Kidney (tissue), 2 donors: ENCODE measurements around the genes SLC6A3 and LPCAT1.

DNA sequence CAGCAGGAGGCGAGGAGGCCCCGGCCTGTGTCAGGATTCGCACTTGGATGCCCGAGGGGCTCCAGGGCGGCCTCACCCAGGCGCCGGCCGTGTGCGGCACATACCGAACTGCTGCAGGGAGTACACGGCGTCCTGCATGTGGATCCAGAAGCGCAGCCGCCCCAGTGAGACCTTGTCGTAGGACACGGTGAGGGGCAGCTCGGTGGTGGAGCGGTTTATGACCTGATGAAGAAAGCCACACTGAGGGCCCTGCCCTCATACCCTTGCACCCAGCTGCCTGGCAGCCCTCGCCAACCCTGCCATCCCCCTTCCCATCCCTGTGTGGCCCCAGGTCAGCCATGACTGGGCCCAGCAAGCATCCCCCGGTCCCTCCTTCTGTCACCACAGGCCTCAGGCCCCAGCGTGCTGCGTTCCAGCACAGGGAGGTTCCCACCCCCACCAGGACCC lies 9.9 kb downstream of the CLPTM1L start:
- PRO-cap = no peak
- RRBS = no CpG with 5 or more reads among the region's 22 CpGs

GRCh38 chr5:1336846-1337650 lies 7.9 kb downstream of the CLPTM1L start:
- PRO-cap = no peak
- RRBS = no CpG with 5 or more reads among the region's 27 CpGs

DNA sequence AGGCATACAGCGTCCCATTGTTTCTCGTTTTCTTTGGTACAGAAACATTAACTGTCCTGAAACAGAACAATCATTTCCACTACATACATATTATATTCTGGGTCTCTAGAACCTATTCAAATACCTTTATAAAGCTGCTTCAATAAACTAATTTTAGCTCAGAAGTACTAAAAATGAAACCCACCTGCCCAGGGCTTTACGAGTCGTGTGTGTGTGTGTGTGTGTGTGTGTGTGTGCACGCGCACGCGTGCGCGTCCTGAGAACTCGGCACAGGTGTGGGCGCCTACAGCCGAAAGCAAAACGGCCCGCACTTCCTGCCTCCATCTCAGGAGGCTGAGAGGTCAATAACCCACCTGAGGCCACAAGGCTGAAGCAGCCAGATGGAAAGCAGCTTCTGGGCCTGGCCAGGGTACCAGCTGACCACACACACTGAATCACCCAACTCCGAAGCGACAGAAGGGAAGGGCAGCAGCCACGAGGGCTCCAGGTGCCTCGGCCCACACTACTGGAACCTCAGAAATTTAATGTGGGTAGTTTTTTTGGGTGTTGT lies 3.0 kb downstream of the CLPTM1L start:
- PRO-cap = no peak
- RRBS = no CpG with 5 or more reads among the region's 19 CpGs

GRCh38 chr5:1349682-1350521 lies 5.0 kb upstream of the CLPTM1L start:
- PRO-cap = no peak
- RRBS = no CpG with 5 or more reads among the region's 13 CpGs

GRCh38 chr5:1437470-1437998 lies 7.7 kb downstream of the SLC6A3 start:
- PRO-cap = unidirectional peak, plus-strand start at chr5:1437524
- RRBS = 64% methylated on average over 1 of the region's 10 CpGs

- PRO-cap = bidirectional peak, plus-strand start at chr5:1445571, minus-strand start at chr5:1445430
- RRBS = 6% methylated on average over 17 of the region's 53 CpGs
Observed at GRCh38 chr5:1445307-1445694, at the start of gene SLC6A3. Gene SLC6A3 (minus strand): TSS chr5:1445440.

DNA sequence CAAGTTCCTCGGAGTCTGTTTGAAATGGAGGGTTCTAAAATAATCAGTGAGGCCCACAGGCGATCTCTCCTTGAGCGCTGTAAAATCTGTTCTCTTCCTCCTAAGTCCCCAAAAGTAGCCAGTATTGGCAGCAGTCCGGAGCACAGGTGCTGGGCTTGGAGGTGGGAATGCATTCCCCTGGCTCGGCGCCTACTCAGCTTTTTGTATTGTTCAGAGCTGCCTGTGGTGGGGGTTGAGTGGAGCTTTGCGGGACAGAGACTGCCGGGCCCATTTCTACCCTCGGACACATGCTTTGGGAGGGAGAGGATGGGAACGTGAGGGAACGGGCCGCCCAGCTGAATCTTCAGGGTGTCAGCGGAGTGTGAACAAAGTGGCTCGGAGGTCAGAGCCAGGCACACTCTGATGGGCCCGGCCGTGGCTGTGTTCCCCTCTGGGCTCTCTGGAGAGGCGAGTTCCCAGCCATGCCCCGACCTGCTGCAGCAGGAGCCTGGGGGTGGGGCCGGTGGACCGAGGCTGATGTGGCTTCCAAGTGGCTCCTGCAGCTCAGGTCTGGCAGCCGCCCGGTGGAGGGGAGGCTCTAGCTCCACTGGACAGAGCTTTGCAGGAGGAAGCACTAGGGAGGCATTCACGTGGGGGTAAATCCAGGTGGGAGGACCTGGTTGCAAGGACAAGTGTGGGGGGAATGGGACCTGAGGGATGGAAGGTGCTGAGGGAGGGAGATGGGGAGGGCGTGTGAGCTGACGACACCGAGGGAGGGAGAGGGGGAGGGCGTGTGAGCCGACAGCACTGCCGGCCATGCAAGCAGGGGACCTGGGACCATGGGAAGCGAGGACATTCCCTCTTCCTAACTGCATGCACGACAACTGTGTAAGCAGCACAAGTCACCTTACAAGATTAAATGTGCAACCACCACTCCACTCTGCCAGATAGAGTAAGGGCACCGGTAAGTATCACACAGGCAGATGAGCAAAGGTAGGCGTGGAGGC lies 31.1 kb upstream of the SLC6A3 start:
- PRO-cap = no peak
- RRBS = 76% methylated on average over 8 of the region's 33 CpGs

GRCh38 chr5:1489357-1489845 lies 34.4 kb downstream of the LPCAT1 start:
- PRO-cap = no peak
- RRBS = no CpG with 5 or more reads among the region's 17 CpGs

- PRO-cap = bidirectional peak, plus-strand start at chr5:1524033, minus-strand start at chr5:1523923; bidirectional peak, plus-strand start at chr5:1524308, minus-strand start at chr5:1524250
- RRBS = 2% methylated on average over 98 of the region's 140 CpGs
Observed at GRCh38 chr5:1523433-1524510, at the start of gene LPCAT1. Gene LPCAT1 (minus strand): TSS chr5:1523960.

- PRO-cap = no peak
- RRBS = no CpG with 5 or more reads among the region's 15 CpGs
Observed at GRCh38 chr5:1567989-1568699, 44.4 kb upstream of the LPCAT1 start.

- PRO-cap = no peak
- RRBS = no CpG with 5 or more reads among the region's 16 CpGs
Observed at GRCh38 chr5:1611643-1612272, 88.0 kb upstream of the LPCAT1 start.

DNA sequence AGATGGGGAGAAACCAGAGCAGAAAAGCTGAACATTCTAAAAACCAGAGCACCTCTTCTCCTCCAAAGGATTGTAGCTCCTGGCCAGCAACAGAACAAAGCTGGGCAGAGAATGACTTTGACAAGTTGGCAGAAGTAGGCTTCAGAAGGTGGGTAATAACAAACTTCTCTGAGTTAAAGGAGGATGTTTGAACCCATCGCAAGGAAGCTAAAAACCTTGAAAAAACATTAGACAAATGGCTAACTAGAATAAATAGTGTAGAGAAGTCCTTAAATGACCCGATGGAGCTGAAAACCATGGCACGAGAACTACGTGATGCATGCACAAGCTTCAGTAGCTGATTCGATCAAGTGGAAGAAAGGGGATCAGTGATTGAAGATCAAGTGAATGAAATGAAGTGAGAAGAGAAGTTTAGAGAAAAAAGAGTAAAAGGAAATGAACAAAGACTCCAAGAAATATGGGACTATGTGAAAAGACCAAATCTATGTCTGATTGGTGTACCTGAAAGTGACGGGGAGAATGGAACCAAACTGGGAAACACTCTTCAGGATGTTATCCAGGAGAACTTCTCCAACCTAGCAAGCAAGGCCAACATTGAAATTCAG lies 71.8 kb upstream of the IRX4 start:
- PRO-cap = no peak
- RRBS = no CpG with 5 or more reads among the region's 6 CpGs

- PRO-cap = no peak
- RRBS = 85% methylated on average over 4 of the region's 22 CpGs
Observed at GRCh38 chr5:2093948-2094446, 211.3 kb upstream of the IRX4 start.

DNA sequence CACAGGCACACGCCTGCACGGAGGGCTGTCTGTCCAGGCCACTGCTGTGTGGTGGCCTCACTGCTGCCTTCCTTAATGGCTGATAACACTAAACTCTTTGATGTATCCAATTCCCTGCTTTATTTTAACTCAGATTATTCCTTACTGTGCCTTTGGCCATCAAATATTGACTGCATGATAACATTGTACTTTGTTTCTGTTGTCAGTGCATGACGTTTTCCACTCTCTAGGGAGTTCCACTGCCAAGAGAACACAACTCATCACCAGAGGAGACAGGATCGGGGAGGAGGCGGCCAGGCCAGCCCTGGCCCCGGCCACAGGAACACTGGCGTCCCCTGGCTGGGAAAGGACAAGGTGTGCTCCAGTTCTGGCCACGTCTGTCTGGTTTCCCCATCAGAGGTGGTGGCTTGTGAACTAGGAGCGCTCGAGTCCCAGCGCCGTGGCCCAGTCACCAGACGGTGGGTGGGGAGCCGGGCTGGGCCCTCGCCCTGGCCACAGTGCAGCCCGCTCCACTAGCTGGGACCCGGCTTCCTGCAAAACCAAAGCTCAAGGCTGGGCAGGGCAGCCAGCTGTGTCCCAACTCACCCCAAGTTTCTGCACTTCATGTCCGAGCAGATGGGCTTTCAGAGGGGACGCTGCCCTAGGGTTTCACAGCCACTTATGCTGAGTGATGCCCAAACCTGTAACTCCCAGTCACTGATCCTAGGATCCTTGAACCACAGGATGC lies 211.9 kb upstream of the IRX4 start:
- PRO-cap = no peak
- RRBS = 85% methylated on average over 4 of the region's 19 CpGs

- PRO-cap = no peak
- RRBS = no CpG with 5 or more reads among the region's 6 CpGs
Observed at GRCh38 chr5:2266937-2267272, 384.2 kb upstream of the IRX4 start.

GRCh38 chr5:2278792-2279053 lies 396.0 kb upstream of the IRX4 start:
- PRO-cap = no peak
- RRBS = 72% methylated on average over 7 of the region's 15 CpGs

DNA sequence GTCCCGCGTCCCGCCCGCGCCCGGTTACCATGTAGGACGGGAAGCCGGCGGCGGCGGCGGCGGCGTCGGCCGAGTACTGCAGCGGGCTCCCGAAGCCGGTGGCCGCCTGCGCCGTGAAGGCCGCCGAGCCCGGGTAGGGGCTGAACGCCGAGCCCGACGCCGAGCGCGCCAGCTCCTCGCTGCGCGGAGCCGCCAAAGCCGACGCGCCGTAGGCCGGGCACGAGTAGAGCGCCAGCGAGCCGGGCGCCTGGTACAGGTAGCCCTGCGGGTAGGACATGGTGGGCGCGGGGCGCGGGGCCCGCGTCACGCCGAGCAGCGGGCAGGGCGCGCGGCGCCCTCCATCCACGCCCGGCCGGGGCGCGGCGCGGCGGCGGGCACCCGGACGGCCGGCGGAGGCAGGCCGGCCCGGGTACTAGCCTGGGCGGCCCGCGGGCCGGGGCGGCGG lies 318 bp downstream of the IRX2 start:
- PRO-cap = no peak
- RRBS = 4% methylated on average over 40 of the region's 81 CpGs

DNA sequence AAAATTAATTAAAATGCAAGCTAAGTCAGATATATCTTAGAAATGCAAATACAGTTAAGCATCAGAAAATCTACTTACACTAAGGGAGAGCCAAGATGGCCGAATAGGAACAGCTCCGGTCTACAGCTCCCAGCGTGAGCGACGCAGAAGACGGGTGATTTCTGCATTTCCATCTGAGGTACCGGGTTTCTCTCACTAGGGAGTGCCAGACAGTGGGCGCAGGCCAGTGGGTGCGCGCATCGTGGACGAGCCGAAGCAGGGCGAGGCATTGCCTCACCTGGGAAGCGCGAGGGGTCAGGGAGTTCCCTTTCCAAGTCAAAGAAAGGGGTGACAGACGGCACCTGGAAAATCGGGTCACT lies 524.8 kb upstream of the ADAMTS16 start:
- PRO-cap = no peak
- RRBS = no CpG with 5 or more reads among the region's 18 CpGs

DNA sequence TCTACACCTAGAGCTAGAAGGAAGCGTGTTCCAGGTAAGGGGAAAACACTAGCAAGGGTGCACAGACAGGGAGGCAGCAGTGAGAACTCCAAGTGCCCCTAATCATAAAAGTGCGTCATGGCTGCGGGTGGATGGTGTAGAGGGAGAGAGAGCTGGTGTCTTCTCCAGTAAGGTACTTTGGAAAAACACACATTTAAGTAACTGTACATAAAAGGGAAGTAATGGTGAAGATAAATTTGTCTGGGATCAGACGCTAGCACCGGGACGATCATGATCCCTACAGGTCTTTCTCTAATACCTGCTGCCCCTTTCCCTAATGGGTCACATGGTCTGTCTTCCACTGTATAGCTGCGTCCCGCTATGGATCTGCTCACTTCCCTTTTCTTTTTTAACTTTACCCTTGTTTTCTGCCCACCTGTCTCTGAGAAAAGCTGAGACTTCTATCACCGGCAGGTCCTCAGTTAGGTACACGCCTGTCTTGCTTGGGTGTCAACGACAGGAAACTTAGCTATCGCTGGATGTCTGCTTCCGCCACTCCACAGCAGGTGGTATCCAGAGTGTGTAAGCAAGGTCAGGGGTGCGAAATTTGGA lies 1.4 kb upstream of the ICE1 start:
- PRO-cap = no peak
- RRBS = no CpG with 5 or more reads among the region's 14 CpGs

- PRO-cap = no peak
- RRBS = 96% methylated on average over 4 of the region's 19 CpGs
Observed at GRCh38 chr5:5464274-5465039, 42.0 kb downstream of the ICE1 start.